SK-MEL-5 (cell line): ENCODE measurements around the genes UNC13D, UBALD2 and SPHK1.

GRCh38 chr17:75742173-75742957, 21.1 kb downstream of the ITGB4 start:
RAMPAGE:
- cytosol, long total RNA: no peak
- long total RNA: no peak
- nucleus, long total RNA: no peak

DNA sequence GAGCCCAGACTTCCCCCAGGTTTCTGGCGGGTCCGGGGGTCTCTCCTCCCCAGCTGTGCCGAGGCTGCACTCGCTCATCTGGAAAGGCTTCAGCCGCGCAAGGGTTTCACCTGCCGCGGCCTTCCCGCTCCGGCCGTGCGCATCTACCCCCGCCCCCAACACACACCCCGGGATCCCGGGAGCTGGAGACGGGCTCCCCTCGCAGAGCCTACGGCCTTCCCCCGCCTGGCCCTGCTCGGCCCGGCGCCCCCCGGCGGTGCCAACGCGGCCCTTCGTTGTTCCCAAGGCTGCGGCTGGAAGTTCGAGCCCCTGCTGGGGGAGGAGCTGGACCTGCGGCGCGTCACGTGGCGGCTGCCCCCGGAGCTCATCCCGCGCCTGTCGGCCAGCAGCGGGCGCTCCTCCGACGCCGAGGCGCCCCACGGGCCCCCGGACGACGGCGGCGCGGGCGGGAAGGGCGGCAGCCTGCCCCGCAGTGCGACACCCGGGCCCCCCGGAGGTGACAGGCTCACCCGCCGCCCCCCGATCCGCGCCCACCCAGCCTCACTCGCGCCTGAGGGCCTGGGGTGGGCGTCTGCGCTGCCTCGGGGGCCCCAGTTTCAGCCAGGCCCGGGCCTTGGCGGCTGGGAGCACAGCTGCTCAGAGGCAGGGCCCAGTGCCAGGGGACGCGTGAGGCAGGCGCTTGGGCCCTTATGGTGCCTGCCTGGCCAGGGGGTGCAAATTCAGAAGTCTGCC, 11.3 kb downstream of the GALK1 start:
RAMPAGE:
- cytosol, long total RNA: no peak
- long total RNA: no peak
- nucleus, long total RNA: no peak

GRCh38 chr17:75777611-75778074, 1.9 kb downstream of the H3-3B start:
RAMPAGE:
- cytosol, long total RNA: no peak
- long total RNA: no peak
- nucleus, long total RNA: no peak

DNA sequence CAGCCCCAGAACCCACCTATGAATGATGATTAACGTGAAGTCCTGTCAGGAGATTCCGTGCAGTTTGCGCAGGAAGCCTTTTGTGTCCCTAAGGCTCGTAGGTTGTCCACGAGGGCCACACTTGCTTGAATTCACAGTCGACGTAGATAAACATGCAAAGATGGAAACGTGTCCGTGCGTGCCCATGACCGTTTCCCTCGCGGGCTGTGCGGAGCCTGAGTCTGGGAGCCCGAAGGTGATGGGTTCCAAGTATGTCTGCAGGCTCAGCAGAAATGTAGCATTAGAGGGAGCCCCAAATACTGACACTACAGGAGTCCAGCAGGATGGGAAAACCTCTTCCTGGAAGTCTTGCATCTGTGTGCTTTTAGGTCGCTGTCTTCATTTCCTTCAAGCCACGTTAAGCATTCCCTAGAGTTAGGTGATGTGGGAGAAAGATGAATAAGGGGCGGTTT, 780 bp downstream of the UNK start:
RAMPAGE:
- cytosol, long total RNA: no peak
- long total RNA: no peak
- nucleus, long total RNA: no peak

DNA sequence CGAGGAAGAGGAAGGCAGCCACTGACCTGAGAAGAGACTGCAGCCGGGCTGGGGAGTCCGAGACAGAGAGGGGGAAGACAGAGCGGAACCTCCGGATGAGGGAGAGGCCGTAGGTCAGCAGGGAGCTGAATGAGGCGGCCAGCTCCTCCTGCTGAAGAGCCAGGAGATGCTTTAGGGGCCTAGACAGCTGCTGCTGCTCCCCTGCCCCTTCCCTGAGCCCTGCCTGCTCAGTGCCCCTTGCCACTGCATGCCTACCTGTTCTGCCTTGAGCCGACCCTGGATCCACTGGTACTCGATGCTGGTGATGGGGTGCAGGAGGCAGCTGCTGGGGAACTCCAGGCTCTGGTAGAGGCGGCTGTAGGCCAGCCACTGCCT, 7.7 kb downstream of the UNC13D start:
RAMPAGE:
- cytosol, long total RNA: no peak
- long total RNA: no peak
- nucleus, long total RNA: no peak

RAMPAGE:
- cytosol, long total RNA: no peak
- long total RNA: no peak
- nucleus, long total RNA: no peak
These were observed at the start of gene UNC13D for GRCh38 chr17:75843950-75844810. Gene UNC13D, minus strand, starts transcription at chr17:75844404.

RAMPAGE:
- cytosol, long total RNA: no peak
- long total RNA: no peak
- nucleus, long total RNA: no peak
These were observed 561 bp upstream of the FBF1 start for GRCh38 chr17:75941452-75941754.

DNA sequence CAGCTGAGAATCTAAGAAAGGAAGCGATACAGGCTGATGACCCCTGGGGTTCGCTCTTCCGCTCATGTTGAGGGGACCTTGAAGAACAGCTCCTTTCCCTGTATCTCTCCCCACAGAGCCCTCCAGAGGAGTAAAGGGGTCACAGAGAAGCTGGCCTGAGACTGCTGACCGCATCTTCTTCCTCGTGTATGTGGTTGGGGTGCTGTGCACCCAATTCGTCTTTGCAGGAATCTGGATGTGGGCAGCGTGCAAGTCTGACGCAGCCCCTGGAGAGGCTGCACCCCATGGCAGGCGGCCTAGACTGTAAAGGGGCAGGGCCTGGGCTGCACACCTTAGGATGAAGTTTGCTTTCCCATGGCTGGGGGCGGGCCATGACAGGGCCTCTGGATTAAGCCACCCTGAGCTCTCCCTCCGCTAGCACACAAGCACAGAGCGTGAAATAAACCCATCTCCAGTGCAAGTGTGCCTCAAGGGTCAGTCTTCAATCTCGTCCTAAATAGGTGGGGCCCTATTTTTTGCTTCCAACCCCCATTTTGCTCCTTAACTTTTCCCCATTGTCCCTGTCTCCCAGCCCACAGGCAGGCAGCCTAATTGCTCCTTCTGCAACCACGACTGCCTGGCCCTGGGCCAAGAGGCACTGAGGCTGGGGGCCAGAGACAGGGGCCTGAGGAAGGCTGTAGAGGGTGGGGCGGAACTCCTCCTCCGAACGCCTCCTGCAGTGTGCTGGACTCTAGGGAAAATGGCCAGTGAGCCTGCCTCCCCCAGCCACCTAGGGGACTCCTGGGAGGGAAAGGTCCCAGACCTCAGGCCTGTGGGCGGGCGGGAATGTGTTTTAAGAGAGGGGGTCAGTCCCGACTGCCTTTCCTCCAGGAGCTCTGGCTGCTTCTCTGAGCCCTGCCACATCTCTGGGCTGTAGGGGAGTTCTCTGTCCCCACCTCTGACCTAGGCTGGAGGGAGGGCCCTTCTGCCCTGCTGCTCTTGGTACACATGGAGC, 3.7 kb downstream of the ZACN start:
RAMPAGE:
- cytosol, long total RNA: no peak
- long total RNA: no peak
- nucleus, long total RNA: no peak

DNA sequence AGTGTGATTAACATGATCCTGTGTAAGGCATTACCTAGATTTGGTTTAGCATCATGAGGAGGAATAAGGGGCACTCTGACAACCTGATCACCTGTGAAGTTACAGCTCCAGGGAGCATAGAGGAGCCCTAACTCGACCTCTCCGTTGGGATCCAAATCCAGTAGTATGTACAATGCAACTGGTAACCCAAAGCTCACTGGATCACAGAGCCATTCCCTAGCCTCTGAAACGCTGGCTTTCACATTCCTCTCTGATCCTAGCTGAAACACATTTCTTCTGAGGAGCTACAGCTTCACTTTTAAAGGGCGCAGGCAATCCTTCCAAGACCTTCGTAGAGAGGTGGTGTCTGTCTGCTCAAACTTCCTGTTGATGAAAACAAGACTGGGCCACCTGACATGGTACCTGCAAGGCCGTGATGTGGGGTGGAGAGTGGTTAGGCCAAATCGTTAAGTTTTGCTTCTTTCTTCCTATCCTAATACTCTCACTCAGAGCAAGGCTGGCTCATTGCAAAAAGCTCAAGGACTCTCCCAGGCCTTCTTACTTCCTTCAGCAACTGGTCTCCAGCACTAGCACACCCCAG, 10.7 kb upstream of the FOXJ1 start:
RAMPAGE:
- cytosol, long total RNA: no peak
- long total RNA: no peak
- nucleus, long total RNA: no peak

DNA sequence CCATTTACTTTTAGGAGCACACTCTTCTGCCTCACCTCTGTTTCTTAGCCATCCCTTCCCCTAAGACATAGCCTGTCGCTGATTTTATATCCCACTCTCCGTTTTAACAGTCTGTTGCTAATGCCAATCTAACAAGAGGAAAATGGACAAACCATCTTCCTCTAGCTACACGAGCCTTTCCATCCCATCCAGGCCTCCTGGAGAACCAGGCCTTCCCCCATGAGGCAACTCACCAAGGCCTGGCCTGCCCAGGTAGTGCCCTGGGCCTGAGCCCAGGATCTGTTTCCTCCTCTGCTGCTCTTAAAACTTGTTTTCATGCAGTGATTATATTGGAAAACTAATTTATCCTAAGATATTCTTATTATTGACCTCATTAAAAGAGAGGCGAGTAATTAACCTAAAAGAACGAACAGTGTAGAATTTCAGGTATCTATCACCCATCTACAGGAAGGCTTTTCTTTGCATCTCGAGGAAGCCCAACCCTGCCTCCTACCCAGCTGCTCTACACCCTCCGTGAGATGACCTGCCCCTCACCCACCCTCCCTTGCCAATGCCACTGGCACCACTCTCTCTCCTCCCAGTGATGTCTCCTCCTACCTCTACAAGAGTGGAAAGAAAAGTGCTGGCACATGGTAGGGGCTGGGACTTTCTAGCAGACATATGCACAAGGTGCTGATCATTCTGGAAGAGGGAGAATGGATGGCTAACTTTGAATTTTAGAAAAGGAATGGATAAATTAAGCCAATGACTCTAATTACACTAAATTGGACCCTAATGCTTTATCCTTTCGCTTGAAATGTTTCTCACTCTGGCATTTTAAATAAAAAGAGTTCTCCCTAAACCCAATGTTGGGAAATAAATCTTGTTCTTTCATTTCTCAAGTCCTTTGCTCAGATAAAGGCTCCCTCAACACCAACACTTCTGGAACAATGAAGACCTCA, 22.8 kb upstream of the FOXJ1 start:
RAMPAGE:
- cytosol, long total RNA: no peak
- long total RNA: no peak
- nucleus, long total RNA: no peak

GRCh38 chr17:76193508-76193915, 46.8 kb downstream of the RNF157 start:
RAMPAGE:
- cytosol, long total RNA: no peak
- long total RNA: no peak
- nucleus, long total RNA: no peak

DNA sequence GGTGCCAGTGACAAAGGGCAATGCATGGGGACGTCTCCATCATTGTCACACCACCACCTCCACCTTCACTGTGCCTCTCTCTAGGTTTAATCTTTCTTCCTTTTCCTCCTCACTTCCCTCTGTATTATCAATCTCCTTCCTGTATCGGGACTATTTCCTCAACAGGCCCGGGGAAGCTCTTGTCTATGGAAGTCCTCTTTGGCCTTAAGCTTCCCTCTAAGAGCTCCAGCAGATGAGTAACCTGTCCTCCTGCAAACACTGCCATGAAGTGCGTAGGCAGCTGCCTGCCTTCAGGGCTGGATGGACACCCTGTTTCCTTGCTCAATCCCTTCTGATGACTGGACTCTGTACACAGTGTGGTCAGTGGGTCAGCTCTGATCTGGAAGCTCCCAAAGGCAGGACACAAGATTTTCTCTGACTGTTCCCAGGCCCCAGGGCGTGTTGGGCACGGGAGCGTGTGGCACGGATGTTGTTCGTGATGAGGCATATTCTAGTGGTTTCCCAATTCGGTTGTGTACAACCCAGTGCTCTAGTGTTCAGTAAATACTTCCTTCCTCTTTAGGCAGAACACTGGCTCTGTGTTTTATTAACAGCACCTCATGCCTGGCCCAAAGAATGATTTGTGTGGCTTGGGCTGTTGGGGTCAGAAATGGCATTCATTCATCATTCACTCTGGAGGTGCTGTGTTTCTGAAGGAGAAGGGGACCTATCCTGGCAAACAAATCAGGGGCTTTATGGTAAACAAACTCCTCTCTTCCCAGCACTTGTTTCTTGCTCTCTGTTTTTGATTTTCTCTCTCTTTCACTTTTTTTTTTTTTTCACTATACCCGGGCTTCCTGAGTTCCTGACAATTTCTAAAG, 11.8 kb upstream of the RNF157 start:
RAMPAGE:
- cytosol, long total RNA: no peak
- long total RNA: no peak
- nucleus, long total RNA: no peak

RAMPAGE:
- cytosol, long total RNA: no peak
- long total RNA: no peak
- nucleus, long total RNA: no peak
These were observed at the start of gene UBALD2 for GRCh38 chr17:76265029-76265794. Gene UBALD2, plus strand, starts transcription at chr17:76265348.

DNA sequence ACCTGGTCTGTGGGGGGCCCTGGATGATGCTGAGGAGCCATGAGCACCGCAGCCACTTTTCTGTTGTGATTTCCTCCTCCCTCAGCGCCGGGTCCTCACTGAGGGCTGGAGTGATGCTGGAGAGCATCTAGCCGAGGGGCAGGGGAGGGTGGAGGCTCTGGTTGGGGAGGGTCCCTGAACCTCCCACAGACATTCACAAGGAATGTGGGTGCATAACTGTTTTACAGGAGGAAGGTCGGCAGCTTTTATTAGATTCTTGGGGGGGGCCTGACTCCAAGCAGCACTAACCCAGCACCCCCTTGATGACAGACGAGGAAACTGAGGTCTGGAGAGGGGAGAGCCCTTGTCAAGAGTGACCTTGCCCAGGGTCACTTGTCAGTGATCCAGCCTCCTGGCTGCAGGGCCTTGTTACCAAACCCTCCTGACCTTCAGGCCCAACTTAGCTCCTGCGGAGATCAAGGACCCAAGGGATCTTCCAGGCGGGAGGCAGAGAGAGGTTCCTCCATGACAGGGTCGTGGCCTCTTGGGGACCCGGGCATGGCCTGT, 9.9 kb downstream of the UBALD2 start:
RAMPAGE:
- cytosol, long total RNA: no peak
- long total RNA: no peak
- nucleus, long total RNA: no peak

GRCh38 chr17:76276704-76277380, 11.7 kb downstream of the UBALD2 start:
RAMPAGE:
- cytosol, long total RNA: no peak
- long total RNA: no peak
- nucleus, long total RNA: no peak

DNA sequence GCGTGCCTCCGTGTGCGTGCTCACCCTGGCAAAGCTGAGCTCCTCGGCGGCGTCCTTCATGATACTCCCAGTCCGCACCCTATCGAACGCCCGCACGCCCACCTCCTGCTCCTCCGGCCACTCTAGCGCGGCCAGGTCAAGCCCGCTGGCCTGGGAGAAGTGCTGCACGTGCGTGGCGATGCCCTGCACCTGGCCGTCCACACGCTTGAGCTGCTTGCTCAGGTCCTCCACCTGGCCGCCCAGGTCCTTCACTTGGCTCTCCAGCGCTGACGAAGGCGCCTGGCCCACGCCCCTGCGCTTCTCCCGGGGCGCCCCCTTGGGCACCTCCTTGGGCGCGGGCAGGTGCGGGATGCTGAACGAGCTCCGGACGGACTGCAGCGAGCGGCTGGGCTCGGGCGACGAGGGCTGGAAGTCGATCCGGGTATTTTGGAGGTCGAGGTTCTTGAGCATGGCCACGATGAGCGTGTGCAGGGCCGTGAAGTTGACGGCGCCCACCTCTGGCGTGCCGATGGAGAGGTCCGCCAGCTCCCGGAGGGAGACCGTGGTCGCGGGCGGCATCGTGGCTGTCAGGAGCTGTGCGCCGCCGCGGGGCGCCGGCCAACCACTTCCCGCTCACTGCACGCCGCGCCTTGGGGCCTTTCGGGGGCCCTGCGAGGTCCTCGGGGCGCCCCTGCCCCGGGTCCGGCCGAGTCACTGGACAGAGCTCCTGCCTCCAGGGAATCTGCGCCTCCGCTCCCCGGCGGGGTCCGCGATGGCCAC, 456 bp downstream of the QRICH2 start:
RAMPAGE:
- cytosol, long total RNA: no peak
- long total RNA: no peak
- nucleus, long total RNA: no peak

GRCh38 chr17:76351764-76352095, 2.0 kb downstream of the PRPSAP1 start:
RAMPAGE:
- cytosol, long total RNA: no peak
- long total RNA: no peak
- nucleus, long total RNA: no peak

RAMPAGE:
- cytosol, long total RNA: no peak
- long total RNA: no peak
- nucleus, long total RNA: no peak
These were observed at the start of gene SPHK1 for GRCh38 chr17:76384173-76384947. Gene SPHK1, plus strand, starts transcription at chr17:76384609.

DNA sequence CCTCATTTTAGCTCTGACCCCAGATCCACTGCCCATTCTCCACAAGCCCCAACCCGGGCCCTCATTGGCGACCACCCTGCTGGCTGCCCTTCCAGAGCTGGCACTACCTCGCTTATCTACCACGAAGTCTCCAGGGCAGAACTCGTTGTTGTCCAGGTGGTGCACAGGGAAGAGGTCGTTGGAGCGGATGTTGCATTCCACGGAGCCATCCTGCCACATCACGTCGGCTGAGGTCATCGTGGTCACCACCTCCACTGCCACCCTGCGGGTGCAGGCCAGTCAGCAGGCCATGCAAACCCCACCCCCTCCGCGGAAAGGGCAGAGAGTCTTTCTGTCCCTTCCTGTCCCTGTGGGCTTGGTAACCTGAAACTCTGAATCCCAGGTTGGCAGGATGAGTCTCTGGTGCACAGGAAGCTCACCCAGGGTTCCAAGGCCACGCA, 14.3 kb downstream of the SPHK1 start:
RAMPAGE:
- cytosol, long total RNA: no peak
- long total RNA: no peak
- nucleus, long total RNA: no peak

RAMPAGE:
- cytosol, long total RNA: no peak
- long total RNA: no peak
- nucleus, long total RNA: no peak
These were observed 15.2 kb downstream of the SPHK1 start for GRCh38 chr17:76399431-76400244.